Measurements from ENCODE around the gene NAALADL1.

DNA sequence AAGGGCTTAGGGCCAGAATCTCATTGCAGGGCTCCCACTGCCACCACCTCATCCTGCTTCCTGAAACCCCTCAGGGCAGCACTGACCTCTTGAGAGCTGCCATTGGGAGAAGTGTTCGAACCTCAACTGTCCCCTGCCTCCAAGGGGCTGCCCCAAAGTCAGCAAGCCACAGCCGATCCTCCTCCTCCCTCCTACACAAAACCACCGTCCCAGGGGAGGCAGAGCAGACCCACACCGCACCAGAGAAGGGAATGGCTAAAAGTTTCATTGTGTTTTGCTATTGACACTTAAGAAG, 1.1 kb downstream of the EHD1 start:
- RRBS = no CpG with 5 or more reads among the region's 4 CpGs

- RRBS = 2% methylated on average over 12 of the region's 35 CpGs
These were observed 9.6 kb upstream of the EHD1 start for GRCh38 chr11:64887827-64888535.

DNA sequence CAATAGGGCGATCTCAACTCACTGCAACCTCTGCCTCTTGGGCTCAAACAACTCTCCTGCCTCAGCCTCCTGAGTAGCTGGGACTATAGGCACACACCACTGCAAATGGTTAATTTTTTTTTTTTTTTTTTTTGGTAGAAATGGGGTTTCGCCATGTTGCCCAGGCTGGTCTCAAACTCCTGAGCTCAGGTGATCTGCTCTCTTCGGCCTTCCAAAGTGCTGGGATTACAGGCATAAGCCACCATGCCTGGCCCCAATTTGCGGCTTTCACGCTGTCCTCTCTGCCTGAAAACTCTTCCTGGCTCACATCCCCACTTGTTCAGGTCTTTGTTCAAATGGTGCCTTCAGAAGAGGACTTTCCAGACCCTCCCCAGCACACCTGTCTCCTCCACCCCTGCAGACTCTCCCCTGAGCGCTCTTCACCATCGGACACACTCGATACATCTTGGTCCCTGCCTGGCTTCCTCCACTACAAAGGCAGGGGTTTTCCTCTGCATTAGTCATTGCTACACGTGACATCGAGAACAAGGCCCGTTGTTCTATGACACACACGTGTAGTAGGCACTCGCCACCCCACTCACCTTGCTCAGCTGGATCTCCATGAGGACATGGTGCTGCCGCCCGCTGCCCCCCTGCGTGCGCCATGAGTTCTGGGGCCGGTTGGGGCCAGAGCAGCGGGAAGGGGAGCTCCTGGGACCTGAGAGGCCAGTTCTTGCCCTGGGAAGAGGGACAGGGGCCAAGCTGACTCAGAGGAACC, 16.9 kb downstream of the ATG2A start:
- RRBS = no CpG with 5 or more reads among the region's 19 CpGs

DNA sequence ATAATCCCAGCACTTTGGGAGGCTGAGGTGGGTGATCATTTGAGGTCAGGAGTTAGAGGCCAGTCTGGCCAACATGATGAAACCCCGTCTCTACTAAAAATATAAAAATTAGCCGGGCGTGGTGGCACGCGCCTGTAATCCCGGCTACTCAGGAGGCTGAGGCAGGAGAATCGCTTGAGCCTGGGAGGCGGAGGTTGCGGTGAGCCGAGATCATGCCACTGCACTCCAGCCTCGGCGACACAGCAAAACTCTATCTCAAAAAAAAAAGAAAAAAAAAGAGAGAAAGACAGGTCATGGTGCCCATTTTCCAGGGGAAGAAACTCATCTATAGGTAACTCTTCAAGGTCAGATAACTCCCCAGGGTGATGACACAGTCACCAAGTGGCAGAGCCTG, 8.7 kb downstream of the ATG2A start:
- RRBS = no CpG with 5 or more reads among the region's 12 CpGs

GRCh38 chr11:64932959-64933441, 2.7 kb downstream of the GPHA2 start:
- RRBS = no CpG with 5 or more reads among the region's 5 CpGs

DNA sequence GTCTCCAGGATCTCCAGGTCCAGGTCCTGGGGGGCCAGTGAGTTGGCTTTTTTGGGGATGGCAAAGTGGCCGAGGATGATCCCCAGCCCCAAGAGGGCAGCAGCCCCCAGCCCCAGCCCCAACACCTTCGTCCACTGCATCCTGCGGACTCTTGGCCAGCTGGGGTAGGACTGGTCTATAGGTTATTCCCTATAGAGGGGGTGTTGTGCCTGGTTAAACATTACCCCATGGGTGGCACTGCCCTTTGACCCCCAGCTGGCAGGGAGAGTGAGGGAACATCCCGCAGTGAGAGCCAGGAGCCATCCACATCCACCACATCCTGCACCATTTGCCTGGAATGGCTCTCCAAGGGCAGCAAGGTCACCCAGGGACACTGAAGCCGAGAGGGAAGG, at the start of gene NAALADL1:
Gene NAALADL1, minus strand, starts transcription at position 172 of the 392 bp plus-strand sequence.
- RRBS = no CpG with 5 or more reads among the region's 5 CpGs

DNA sequence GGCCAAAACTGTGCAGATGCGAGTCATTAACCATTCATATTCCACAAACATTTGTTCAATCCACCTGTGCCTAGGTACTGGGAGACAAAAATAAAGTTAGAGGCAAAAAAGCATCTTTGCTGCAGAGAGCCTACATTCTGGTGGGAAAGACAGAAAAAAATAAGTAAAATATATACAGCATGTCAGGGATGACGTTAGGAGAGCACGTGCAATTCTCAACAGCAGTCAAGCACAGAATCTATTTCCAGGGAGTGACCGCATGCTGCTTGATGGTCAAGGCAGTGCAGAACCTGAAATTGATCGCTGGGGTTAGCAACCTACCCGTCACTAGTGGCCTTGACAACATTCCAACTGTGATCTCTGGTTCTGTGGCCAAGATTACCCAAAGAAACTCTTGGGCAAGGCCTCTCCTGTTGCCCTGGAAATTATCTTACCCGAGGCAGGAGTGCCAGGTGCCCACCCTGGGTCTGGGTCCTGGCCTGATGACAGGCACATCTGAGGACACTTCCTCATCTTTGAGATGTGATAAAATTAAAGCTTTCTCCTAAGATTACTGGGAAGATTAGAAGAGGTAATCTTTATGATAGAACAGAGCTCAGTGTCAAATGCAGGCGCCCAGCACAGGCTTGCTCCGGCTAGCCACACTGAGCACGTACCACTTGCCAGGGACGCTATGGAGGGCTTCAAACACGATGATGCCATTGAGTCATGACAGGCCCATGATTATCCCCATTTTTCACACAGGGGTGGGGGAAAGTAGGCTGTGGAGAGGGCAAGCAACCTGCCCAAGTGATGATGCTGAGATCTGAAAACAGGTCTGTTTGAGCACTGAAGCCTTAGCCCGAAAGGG, 2.2 kb downstream of the TM7SF2 start:
- RRBS = no CpG with 5 or more reads among the region's 13 CpGs

- RRBS = no CpG with 5 or more reads among the region's 12 CpGs
These were observed 1.4 kb upstream of the ZNHIT2 start for GRCh38 chr11:65118775-65119428.

GRCh38 chr11:65163708-65164253, 6.3 kb upstream of the SPDYC start:
- RRBS = no CpG with 5 or more reads among the region's 9 CpGs

DNA sequence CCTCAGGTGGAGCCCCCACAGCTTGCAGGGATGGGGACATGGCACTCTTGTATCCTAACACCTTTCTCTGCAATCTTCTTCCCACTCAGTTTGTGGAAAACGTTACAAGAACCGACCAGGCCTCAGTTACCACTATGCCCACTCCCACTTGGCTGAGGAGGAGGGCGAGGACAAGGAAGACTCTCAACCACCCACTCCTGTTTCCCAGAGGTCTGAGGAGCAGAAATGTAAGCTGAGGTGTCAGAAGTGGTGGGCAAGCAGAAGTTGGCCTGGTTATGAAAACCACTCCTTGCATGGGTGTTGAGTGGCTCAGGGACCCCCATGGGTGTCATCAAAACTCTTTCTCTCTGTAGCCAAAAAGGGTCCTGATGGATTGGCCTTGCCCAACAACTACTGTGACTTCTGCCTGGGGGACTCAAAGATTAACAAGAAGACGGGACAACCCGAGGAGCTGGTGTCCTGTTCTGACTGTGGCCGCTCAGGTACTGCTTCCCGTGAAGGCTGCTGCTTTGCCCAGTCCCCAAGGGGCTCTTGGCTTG, 8.9 kb upstream of the TIGD3 start:
- RRBS = no CpG with 5 or more reads among the region's 7 CpGs

DNA sequence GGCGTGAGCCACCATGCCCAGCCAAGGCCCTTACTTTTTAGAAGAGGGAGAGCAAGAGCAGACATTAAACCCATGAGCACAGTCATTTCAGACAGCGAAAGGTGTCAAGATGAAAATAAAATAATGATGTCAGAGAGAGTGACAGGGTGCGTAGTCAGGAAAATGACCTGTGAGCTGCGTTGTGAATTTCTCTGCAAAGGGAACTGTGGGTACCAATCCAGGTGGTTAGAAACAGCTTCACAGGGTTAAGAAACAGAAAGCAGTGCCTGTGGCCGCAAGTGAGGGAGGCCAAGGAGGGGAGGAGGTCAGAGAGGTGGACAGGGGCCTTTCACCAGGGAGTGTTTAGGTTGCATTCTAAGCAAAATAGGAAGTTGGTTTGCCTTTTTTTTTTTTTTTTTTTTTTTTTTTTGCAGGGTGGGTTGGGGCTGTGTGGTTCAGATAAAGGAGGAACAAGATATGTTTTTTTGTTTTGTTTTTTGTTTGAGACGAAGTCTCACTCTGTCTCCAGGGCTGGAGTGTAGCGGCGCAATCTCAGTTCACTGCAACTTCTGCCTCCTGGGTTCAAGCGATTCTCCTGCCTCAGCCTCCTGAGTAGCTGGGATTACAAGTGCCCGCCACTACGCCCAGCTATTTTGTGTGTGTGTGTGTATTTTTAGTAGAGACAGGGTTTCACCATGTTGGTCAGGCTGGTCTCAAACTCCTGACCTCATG, 7.9 kb downstream of the TIGD3 start:
- RRBS = no CpG with 5 or more reads among the region's 11 CpGs

GRCh38 chr11:65382894-65383042, 322 bp upstream of the SLC25A45 start:
- RRBS = no CpG with 5 or more reads among the region's 4 CpGs

DNA sequence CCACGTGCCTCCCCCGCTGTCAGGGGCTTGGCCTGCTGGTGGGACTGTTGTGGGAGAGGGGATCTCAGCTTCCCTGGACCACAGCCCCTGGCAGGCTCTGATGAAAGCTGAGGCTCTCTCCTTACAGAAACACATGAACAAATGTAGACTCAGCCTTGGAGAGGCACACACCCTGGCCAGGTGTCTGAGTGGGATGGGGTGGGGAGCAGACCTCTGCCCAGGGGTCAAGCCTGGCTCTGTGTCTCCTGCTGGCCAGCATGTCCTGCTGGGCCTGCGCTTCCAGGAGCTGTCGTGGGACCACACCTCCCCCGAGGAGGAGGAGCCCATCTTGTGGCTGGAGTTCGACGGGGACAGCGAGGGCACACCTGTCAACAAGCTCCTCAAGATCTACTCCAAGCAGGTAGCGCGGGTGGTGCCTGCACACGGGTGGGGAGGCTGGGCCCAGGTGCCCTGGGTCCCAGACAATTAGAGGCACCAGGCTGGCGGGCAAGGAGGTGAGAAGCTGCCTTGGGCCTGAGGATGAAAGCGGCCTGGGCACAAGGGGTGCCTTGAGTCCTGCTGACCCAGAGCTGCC, 14.1 kb downstream of the FRMD8 start:
- RRBS = no CpG with 5 or more reads among the region's 13 CpGs

DNA sequence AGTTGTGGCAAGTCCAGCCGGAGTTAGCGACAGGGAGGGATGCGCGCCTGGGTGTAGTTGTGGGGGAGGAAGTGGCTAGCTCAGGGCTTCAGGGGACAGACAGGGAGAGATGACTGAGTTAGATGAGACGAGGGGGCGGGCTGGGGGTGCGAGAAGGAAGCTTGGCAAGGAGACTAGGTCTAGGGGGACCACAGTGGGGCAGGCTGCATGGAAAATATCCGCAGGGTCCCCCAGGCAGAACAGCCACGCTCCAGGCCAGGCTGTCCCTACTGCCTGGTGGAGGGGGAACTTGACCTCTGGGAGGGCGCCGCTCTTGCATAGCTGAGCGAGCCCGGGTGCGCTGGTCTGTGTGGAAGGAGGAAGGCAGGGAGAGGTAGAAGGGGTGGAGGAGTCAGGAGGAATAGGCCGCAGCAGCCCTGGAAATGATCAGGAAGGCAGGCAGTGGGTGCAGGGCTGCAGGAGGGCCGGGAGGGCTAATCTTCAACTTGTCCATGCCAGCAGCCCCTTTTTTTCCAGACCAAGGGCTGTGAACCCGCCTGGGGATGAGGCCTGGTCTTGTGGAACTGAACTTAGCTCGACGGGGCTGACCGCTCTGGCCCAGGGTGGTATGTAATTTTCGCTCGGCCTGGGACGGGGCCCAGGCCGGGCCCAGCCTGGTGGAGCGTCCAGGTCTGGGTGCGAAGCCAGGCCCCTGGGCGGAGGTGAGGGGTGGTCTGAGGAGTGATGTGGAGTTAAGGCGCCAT, 36.5 kb downstream of the FRMD8 start:
- RRBS = 2% methylated on average over 3 of the region's 28 CpGs

GRCh38 chr11:65423522-65423667, 37.0 kb downstream of the FRMD8 start:
- RRBS = 13% methylated on average over 1 of the region's 8 CpGs

DNA sequence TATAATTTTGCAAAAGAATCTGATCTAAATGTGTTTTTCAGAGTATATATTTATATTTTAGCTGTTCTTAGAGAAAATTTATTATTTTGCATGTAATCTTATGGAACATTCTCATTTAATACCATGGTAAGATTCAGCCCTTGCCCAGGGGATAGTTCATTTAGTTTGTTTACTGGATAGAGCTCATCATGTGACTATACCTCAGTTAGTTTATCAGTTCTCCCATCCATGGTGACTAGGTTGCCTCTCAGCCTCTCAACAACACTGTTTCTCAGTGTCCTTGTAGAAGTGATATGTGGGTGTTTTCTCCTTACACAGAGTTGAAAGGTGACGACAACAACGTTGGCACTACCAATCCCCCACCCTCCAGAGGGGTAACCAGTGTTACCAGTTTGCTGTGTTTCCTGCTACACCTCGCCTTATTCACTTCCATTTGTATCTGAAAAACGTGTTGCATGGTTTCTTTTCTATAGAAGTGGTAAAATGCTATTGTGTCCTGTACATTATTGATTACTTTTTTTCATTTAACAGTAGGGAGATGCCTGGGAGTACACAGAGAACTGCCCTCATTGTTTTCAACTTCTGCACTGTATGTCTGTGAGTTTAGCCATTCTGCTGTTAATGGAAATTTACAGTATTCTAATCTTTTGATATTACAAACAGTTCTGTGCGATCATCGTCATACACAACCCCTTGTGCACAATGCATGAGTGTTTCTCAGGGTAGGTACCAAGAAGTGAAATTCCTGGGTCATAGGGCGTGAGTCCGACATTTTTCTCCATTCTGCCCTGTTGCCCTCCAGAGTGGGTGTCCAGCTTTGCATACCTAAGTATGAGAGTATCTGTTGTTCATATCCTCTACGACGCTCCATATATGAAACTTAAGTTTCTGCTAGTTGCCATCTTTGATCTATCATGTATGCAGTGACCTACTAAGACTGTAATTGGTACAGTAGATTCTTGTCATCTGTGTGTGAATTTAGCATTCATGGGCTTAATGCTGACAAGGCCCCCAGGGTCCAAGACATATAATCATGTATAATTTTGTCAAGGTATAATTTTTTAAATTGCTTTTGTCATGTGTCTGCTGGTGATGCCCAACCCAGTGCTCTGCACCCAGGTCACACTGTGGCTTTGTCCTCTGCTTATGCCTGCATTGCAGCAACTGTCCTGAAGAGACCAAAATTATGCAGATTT, 47.9 kb downstream of the FRMD8 start:
- RRBS = no CpG with 5 or more reads among the region's 10 CpGs

- RRBS = no CpG with 5 or more reads among the region's 5 CpGs
These were observed 19.7 kb upstream of the SCYL1 start for GRCh38 chr11:65505168-65505499.

DNA sequence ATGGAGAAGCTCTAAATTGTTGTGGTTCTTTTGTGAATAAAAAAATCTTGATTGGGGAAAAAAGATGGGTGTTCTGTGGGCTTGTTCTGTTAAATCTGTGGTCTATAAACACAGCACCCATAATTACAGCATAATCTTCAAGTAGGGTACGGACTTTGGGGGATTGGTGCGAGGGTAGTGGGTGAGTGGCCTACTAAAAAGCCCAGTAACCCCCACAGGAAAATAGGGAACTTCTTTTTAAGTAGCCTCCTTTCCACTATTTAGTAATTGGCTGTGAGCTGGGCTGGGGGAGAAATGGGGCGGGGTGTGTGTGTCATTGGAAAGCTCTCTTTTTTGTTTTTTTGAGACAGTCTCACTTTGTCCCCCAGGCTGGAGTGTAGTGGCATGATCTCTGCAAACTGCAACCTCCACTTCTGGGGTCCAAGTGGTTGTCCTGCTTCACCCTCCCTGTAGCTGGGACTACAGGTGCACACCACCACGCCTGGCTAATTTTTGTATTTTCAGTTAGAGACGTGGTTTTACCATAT, 18.4 kb upstream of the SCYL1 start:
- RRBS = no CpG with 5 or more reads among the region's 5 CpGs

- RRBS = no CpG with 5 or more reads among the region's 13 CpGs
These were observed 1.3 kb downstream of the SCYL1 start for GRCh38 chr11:65526163-65526522.

GRCh38 chr11:65543932-65544796, 14.0 kb downstream of the LTBP3 start:
- RRBS = no CpG with 5 or more reads among the region's 14 CpGs

Data from GM19240 (cell line).